A172 (cell line): Measurements from ENCODE around the gene FAM184B.

GRCh38 chr4:11428356-11428780 lies 326 bp downstream of the HS3ST1 start:
- RAMPAGE, long total RNA: no peak

- RAMPAGE, long total RNA: no peak
These were observed 965.1 kb upstream of the HS3ST1 start for GRCh38 chr4:12393781-12394213.

DNA sequence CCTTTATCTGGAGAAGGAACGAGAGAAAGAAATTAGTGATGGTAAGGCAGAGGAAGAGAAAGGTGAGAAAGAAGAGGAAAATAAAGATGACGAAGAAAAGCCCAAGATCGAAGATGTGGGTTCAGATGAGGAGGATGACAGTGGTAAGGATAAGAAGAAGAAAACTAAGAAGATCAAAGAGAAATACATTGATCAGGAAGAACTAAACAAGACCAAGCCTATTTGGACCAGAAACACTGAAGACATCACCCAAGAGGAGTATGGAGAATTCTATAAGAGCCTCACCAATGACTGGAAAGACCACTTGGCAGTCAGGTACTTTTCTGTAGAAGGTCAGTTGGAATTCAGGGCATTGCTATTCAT lies 147.0 kb downstream of the RAB28 start:
- RAMPAGE, long total RNA: no peak

DNA sequence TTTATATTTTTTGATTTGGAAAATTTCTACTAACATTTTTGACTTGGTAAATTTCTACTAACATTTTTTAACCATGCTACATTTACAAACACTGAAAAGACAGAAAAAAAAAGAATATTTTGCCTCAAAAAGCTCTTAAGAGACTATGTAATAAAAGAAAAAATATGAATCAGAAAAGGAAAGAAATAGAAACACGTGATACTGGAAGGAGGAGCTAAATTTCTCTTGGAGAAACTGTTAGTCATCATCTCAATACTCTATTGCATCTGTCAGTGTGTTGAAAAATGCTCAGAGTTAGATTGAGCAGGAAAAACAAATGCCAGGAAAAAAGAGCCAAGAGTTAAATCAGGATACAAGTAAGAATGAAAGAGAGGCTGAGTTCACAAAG lies 2.6 kb downstream of the RAB28 start:
- RAMPAGE, long total RNA: no peak

- RAMPAGE, long total RNA: no peak
These were observed 792 bp downstream of the NKX3-2 start for GRCh38 chr4:13543590-13543841.

DNA sequence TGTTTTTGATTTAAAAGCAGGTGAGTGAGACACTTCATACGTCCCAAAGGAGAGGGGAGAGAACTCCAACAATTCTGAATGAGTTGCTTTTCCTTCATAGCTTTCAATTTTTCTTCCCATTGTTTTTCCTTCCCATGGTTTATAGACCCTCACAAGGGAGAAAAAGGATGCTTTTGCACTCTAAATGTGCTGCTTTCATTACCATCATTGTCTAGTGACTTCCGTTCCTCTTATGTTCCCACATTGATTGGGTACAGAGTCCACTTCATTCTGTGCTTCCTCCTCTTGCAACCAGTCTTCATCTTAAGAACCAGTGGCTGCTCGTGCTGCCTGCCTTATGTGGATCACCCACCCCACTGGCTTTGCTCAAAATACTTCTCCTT lies 76.4 kb upstream of the BOD1L1 start:
- RAMPAGE, long total RNA: no peak

DNA sequence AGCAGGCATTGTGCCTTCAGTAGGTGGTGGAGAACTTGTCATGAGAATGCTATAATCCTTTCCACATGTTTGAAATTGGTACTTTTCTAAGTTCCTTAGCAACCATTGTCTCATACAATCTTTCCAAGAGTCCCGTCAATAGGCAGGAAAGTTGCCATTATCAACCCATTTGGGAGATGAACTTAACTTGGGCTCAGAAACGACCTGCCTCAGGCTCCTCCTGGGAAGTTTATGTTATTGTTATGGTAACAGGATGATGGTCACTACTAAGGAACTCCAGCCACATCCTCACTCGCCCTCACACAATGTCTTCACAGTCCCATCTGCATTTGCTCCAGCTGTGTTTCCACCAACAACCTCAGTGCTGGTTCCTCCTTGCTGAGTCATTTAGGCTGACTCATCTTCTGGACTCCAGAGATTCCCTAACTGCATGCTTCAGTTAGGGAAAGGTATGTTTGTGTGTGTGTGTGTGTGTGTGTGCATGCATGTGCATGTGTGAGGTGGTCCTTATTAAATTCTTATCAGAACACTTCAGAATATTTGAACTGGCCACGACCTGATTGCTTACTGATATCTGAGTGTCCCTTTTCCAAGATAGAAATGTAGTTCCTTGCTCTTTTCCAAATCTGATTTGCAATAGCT lies 293.4 kb upstream of the BOD1L1 start:
- RAMPAGE, long total RNA: no peak

DNA sequence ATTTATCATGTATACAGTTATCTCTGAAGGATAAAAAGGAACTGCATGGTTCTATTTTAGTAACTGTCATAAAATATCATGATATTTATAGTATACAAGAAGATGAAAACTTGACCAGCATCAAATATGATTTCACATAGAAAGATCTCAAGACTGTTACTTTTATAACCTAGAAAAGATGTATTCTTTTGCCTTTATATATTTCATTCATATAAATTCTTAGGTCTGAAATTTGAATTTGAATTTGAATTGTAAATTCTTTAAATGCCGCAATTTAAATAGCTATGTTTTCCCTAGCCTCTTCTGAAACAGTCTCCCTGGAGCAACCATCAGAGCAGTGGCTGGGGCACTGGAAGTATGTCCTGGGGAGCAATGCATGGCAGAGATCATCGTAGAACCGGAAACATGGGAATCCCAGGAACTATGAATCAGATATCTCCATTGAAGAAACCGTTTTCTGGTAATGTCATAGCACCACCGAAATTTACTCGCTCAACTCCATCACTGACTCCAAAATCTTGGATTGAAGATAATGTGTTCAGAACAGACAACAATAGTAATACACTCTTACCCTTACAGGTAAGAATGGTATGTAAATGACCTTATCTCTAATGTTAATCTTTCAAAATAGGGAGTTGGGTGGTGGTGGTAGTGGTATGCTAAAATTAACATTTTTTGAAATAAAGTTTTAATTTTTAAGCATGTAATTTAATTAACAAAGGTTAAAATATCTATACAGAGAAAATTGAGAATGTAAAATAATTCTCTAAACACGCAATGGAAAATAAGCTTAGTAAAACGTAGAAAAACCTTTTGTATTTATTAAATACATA lies 4.9 kb downstream of the CPEB2 start:
- RAMPAGE, long total RNA: no peak

DNA sequence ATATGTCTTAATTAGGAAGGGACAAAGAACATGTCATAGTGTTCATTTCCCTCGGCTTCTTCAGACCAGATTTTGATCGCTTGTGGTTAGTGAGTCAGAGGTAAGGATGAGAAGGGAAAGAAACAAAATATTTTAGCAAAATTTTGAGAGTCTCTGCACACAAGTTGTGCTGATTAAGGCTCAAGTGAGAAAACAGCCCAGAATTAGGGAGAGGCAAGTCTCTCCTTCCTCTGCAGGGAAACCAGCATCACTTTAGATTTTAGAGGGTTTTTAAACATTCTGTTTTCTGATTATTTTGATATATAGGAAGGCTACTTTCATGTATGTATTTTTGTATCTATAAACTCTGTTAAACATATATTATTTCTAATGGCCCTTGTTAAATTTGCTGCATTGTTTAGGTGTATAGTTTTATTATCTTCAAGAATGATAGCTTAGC lies 58.8 kb upstream of the C1QTNF7 start:
- RAMPAGE, long total RNA: no peak

DNA sequence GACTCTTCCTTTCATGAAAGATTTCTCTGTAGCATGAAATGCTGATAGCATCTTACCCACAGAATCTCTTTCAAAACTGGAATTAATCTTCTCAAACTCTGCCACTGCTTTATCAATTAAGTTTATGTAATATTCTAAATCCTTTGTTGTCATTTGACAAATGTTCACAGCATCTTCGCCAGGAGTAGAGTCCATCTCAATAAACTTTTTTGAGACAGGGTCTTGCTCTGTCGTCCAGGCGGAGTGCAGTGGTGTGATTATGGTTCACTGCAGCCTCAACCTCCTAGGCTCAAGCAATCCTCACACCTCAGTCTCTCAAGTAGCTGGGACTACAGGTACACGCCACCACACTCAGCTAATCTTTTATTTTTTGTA lies 52.8 kb downstream of the FBXL5 start:
- RAMPAGE, long total RNA: no peak

DNA sequence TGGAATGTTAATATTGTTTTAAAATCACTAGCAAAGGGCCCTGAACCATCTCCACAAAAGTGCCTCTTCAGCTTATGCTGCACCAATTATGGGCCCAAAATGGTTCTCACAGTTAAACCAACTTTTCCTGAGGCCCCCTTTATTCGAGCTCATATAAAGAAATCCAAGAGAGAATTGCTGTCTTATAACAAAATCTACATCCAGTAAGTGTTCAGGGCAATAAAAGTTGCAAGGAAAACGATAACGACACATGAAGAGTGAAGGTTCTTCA lies 885 bp downstream of the FBXL5 start:
- RAMPAGE, long total RNA: no peak

- RAMPAGE, long total RNA: no peak
These were observed 10.7 kb upstream of the FBXL5 start for GRCh38 chr4:15665804-15666281.

- RAMPAGE, long total RNA: no peak
These were observed 21.9 kb upstream of the CD38 start for GRCh38 chr4:15756150-15756749.

GRCh38 chr4:16033260-16033733 lies 50.5 kb downstream of the PROM1 start:
- RAMPAGE, long total RNA: no peak

GRCh38 chr4:16259843-16260310 lies 33.6 kb upstream of the TAPT1 start:
- RAMPAGE, long total RNA: no peak

DNA sequence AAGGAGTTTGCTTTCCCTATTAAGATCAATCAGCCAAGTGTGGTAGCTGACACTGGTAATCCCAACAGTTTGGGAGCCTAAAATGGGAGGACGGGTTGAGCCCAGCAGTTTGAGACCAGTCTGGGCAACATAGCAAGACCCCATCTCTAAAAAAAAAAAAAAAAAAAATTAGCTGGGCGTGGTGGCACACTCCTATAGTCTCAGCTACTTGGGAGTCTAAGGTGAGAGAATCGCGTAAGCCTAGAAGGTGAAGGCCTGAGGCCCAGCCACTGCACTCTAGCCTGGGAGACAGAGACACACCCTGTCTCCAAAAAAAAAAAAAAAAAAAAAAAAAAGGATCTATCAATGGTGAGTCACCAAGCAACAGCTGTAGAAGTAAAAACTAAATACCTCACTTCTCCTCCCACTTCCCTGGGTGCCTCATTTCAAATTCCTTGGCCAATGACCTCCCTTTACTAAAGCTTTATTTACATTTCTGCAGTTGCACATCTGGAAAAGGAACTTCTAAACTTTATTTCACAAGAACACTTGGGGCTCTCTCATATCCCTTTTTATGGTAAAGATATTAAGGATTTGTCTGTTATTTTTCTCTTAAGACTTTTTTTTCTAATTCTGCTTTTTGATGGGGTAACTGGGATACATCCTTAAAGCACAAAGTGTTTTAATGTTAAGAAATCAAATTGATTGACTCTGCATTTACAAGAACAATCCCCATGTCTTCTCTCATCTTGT lies 54.3 kb downstream of the LDB2 start:
- RAMPAGE, long total RNA: no peak

DNA sequence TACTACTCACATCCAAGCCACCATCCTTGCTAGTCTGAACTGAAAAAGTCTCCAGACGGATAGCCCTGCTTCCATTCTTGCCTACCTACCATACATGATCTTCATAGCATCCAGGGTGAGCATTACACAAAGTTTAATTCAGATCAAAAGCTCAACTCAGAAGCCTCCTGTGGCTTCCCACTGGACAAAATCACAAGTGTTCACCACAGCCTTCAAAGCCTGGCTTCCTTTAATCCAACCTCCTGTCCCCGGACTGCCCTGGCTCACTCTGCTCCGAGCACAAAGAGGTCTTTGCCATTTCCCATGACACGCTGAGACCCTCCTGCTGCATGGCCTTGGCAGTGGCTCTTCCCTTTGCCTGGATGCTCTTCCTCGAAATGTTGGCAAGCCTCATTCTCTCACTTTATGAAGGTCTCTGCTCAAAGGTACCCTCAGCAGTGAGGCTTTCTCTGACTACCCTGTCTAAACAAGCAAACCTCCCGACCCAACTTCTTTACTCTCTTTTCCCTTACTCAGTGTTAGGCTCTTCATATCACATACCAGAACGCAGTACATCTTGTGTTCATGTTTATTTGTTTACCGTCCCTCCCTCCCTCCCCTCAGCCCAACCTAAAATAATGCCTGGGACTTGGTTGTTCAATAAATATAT lies 41.0 kb downstream of the LDB2 start:
- RAMPAGE, long total RNA: no peak

DNA sequence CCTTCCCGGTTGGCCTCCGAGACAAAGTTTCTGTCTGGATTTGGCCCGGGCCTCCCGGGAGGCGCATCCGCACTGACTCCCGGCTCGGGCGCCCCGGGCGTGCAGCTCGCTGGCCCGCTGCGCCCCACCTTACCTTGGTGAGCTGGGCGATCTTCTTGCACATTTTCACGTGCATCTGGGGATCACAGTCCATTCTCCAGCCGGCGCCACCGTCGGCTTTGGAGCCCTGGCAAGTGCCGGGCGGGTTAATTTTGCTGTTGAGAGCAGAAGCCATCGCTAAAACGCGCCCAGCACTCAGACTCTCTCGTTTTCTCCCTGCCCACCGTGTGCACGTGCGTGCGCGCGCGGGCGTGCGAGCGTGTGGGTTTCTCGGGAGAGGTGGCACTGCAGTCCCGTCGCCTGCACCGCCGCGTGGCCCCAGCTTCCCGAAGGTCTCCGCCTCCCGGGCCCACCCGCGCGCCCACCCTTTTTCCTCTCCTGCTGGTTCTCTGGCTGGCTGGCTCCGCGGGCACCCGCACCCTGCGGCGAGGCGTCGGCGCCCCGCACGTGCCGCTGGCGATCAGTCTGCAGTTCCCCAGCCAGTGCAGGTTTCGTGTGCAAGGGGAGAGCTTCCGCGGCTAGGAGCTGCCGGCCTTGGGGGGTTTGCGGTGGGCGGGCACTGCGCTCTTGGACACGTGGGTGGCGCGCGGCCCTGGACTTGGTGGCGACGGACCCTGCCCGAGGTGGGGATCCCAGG lies at the start of gene FAM184B:
TSS of gene FAM184B (minus strand) at position 596 of the 736 bp plus-strand sequence.
- RAMPAGE, long total RNA: no peak

DNA sequence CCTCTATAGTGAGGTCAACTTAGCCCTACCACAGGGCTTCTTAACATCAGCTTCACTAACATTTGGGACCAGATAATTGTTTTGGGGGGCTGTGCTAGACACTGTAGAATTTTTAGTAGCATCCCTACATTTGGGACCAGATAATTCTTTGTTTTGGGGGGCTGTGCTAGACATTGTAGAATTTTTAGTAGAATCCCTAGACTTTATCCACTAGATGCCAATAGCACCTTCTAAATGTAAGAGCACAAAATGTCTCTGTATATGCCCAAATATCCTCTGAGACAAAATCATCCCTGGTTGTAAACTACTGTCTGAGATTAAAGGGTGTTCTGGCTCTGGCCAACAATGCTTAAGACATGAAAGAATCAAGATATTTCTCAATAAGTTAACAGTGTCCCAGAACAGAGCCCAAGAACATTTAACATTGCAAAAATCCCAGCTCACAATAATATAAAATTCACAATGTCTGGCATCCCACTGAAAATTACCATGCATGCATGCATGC lies 46.8 kb downstream of the NCAPG start:
- RAMPAGE, long total RNA: no peak

DNA sequence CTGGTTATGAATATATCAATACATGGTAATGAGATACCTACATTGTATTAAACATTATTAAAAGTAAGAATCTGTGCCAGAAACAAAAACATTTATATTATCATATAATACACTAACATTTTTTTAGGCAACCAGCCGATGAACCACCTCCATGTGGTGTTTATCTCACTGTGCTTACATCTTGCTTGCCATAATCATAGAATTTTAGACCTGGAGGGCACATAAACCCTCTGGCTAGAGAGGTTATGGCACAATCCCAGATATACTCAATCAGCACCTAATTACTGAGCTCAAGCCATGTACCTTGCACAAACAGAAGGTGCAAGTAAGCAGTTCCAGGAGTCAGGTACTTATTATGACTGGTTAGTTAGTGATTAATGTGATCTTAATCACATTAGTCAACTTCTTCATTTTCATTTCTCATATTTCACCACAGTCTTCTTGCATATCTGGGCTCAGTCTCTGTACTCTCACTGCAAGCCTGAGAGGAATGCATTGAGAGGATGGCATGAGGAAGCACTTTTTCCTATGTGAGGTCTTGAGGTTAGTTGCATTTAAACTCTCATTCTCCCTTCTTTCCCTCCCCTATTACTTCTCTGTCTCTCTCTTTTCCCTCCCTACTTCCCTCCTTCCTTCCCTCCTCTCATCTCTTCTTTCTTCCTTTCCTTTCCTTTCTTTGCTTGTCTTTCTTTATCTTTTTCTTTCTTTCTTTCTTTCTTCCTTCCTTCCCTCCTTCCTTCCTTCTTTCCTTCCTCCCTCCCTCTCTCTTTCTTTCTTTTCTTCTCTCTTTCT lies 390.0 kb upstream of the LCORL start:
- RAMPAGE, long total RNA: no peak